GM23338 (cell line): ENCODE measurements around a stretch of chr6.

DNA sequence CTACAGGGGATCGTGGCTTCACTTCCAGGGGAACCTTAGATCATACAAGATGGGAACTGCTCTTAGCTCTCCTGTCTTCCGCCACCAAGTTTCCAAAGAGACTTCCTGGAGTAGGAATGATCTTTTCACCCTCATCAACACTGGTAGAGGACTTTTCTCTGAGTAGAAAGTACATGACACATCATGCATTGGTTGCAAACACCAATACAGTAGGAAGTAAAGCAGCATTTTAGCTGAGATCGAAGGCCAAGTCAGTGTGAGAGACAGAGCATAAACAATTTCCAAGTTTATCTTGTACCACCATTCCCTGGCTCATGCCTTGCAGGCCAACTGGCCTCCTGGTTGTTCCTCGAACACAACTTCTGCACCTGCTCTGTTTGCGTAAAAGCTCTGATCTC, 113.1 kb upstream of the NEDD9 start:
- PRO-cap, result no peak
- RAMPAGE, long total RNA, result no peak

GRCh38 chr6:11423530-11423966, 114.0 kb upstream of the TMEM170B start:
- PRO-cap, result no peak
- RAMPAGE, long total RNA, result no peak

DNA sequence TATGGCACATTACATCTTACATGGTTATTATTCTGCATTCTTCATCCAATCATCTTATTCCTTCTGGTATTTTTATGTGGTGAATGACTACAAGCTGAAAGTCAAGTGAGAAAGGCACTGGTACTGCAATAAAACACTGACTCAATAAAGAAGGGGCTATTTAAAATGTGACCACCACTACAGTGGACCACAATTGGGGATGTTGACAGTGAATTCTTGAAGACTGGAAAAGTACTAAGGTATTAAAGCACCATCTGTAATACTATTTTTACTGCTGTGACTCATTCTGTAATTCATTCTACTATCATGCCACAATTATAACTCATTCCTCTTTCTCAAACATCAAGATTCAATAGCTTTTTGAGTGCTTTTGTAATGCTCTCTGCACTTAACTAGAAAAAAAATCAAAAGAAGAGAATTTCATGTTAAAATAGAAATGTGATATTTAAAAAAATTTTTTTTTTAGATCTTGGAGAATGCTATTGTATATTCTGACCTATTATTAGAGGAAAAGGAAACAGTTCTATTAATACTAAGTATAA, 104.8 kb upstream of the TMEM170B start:
- PRO-cap, result no peak
- RAMPAGE, long total RNA, result no peak

GRCh38 chr6:11451979-11452546, 85.5 kb upstream of the TMEM170B start:
- PRO-cap, result no peak
- RAMPAGE, long total RNA, result no peak

DNA sequence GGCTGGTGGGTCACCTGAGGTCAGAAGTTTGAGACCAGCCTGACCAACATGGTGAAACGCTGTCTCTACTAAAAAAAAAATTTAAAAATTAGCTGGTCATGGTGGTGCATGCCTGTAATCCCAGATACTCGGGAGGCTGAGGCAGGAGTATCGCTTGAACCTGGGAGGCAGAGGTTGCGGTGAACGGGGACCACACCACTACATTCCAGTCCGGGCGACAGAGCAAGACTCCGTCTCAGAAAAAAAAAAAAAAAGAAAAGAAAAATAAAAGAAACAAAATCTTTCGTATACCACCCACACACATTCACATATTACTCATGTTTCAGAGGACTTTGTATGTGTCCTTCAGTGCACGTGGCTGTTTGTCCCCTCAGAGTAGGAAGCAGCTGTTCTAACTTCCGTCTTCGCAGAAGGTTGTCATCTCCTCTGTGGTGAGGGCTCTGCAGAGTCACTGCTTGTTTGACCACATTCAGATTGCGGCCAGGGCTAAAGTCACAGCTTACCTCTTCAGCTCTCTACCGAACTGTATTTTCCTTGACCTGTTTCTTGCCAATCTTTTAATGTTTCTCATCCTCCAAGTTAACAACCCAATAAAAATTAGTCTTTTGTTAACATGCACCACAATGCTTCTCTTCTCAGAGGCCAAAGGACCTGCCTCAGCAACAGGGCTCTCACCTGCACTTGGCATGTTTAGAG, 36.6 kb upstream of the HIVEP1 start:
- PRO-cap, result no peak
- RAMPAGE, long total RNA, result no peak

DNA sequence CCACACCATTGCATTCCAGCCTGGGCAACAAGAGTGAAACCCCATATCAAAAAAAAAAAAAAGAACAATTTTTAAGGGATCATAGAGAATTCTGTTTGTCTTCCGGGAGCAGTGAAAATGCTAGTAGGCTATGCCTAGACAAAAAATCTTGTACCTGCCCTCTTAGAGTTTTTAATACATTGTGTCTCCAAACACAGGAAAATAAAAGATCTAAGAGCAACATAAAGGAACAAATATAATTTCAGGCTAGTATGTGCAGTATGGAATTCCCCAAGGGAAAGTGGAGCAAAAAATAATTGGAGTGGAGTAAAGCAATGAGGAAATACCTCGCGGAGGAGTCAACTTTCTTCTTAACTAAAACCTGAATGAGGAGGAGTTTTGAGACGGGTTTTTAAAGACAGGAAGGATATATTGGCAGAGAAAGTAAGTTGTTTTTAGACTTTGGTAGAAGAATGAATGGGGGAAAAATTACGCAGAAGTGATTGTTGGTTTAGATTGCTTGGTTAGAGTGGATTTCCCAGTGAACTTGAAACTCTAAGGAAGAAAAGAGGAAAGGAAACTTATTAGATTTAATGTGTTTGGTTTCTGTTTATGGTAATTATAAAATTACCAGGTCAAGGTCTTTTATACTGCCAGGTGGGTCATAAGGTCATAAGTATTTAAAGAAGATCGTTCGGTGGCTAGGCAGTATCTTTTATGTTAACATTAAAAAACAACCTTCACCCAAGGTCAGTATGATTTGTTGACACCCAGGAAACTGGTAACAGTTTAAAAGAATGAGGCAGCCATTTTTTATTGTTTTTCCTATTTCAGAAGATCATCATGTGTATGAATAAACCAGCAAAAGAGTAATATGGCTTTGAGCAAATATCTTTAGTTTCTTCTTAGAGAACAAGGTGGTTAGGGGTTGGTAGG, 14.1 kb downstream of the HIVEP1 start:
- PRO-cap, result no peak
- RAMPAGE, long total RNA, result no peak

GRCh38 chr6:12060665-12061192, 48.6 kb downstream of the HIVEP1 start:
- PRO-cap, result unidirectional peak, plus-strand start at chr6:12061020
- RAMPAGE, long total RNA, result no peak

- PRO-cap, result no peak
- RAMPAGE, long total RNA, result no peak
These were observed 53.2 kb downstream of the HIVEP1 start for GRCh38 chr6:12065023-12066073.

GRCh38 chr6:12107410-12108064, 95.4 kb downstream of the HIVEP1 start:
- PRO-cap, result no peak
- RAMPAGE, long total RNA, result no peak

GRCh38 chr6:12123063-12124052, 111.2 kb downstream of the HIVEP1 start:
- PRO-cap, result no peak
- RAMPAGE, long total RNA, result no peak

- PRO-cap, result no peak
- RAMPAGE, long total RNA, result no peak
These were observed 27.9 kb upstream of the EDN1 start for GRCh38 chr6:12262091-12262857.

DNA sequence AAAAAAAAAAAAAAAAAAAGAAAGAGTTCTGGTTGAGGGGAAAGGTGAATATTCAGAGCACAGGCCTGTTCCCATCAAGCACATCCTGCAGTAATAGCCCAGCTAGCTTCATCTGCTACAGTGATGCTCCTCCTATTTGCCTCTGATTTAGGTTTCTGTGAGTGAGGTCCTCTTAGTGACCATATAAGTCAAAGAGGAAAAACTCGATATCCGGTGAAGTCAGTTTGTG, 33.8 kb downstream of the EDN1 start:
- PRO-cap, result no peak
- RAMPAGE, long total RNA, result no peak

GRCh38 chr6:12339767-12340454, 49.8 kb downstream of the EDN1 start:
- PRO-cap, result no peak
- RAMPAGE, long total RNA, result no peak

DNA sequence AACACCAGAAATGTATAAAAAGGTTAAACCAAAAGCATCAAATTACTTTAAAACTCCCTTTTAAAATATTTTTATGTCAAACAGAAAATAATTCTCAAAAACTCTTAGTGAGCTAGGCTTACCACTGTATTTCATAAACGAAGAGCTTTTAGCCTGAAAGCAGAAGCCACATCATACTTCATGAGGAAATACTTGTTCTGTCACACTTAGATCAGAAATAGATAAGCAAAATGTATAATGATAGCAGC, 70.0 kb upstream of the PHACTR1 start:
- PRO-cap, result no peak
- RAMPAGE, long total RNA, result no peak

GRCh38 chr6:12958142-12958629, 241.6 kb downstream of the PHACTR1 start:
- PRO-cap, result no peak
- RAMPAGE, long total RNA, result no peak

DNA sequence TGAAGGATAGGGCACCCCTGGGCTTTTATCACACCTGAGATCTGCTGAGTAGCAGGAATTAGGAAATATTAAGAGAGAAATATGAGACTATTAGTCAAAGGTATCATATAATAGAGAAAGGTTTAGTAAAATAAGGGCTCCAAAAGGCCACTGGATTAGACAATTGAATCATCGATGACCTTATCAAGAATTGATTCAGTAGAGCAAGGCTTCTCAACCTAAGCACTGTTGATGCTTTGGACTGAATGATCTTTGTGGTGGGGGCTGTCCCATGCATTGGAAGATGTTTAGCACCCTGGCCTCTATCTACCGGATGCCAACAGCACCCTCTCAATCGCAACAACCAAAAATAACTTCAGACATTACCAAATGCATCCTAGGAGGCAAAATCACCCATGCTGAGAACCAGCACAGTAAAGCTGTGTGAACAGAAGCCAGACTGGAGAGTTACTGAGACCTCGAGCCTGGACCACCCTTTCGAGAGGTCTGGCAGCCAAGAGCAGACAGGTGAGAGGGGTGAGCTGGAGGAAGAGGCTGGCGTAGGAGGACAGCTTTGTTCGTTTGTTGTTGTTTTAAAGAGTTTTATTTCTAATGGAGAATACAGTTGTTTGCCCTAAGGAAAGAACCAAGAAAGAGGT, 67.5 kb downstream of the TBC1D7 start:
- PRO-cap, result no peak
- RAMPAGE, long total RNA, result no peak

- PRO-cap, result no peak
- RAMPAGE, long total RNA, result no peak
These were observed 41.1 kb downstream of the TBC1D7 start for GRCh38 chr6:13287146-13287635.

GRCh38 chr6:13303153-13303561, 25.2 kb downstream of the TBC1D7 start:
- PRO-cap, result no peak
- RAMPAGE, long total RNA, result no peak

- PRO-cap, result no peak
- RAMPAGE, long total RNA, result no peak
These were observed 55.1 kb upstream of the TBC1D7 start for GRCh38 chr6:13383447-13383900.

- PRO-cap, result no peak
- RAMPAGE, long total RNA, result no peak
These were observed 31.8 kb downstream of the GFOD1 start for GRCh38 chr6:13455378-13456140.